Colon Carcinoma Metastatic in the Lung (tissue), 2 donors: ENCODE data around the genes SMURF1, KPNA7, CPSF4 and GJC3.

DNA sequence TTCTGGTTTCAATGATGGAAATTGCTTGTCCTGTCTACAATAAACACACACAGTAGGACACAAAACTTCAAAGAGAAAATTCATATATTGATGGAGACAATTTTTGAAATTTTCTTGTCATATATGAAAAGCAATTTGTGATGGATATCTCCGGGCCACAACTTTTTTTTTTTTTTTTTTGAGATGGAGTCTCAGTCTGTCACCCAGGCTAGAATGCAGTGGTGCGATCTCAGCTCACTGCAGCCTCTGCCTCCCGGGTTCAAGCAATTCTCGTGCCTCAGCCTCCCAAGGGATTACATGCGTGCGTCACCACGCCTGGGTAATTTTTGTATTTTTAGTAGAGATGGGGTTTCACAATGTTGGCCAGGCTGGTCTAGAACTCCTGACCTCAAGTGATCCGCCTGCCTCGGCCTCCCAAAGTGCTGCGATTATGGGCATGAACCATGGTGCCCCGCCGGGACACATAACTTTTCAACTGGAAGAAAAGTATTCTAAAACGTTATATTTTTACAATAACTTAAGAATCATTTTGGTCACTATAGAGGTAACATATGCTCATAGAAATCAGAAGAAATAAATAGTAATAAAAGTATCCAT lies 40.1 kb downstream of the SMURF1 start:
- PRO-cap, 2 experiments: no peak in any of the 2 experiments

DNA sequence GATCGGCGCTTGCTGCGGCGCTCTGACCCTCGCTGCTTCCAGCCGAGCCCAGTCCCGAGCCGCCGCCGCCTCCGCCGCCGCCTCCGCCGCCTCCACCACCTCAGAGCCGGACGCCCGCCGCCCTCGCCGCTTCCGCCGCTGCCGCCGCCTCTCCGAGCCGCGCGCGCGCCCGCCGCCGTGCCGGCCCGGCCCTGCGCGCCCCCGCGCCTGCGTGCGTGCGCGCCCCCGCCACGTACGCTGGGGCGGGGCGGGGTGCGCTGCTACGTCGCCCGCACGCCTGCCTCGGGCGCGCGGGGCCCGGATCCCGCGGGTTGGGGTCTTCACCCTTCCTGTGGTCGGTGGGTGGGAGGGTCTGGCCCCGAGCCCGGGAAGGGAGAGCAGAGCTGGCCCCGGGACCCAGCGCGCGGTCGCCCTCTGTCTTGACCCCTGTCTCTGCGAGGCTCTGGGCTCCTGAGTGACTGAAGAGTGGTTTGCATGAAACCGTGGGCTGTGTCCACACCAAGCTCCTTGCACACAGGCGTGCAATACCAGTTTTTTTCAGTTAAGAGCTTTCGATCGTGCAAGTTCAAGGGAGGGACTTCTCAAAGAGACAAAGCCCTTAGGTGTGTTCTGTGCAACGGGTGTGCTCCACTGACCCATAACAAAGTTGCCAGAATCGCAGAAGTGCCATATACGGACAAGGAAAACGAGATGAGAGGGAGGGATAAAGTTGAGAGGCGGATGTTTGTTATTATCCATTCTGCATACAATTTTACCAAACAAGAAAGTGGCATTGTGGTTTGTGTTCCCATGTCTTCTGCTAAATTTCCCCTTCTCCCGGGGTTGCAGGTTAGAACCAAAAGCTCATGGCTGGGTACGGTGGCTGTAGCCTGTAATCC lies at the start of gene SMURF1:
TSS of gene SMURF1 (minus strand) at position 151 of the 878 bp plus-strand sequence.
- PRO-cap, 2 experiments: peak in 2 of 2 experiments; most common plus-strand start position 235 of the sequence (in 2); most common minus-strand start position 125 of the sequence (in 1)

- PRO-cap, 2 experiments: no peak in any of the 2 experiments
These were observed at the start of gene KPNA7 for GRCh38 chr7:99208020-99208219. Gene KPNA7, minus strand, starts transcription at chr7:99208115.

DNA sequence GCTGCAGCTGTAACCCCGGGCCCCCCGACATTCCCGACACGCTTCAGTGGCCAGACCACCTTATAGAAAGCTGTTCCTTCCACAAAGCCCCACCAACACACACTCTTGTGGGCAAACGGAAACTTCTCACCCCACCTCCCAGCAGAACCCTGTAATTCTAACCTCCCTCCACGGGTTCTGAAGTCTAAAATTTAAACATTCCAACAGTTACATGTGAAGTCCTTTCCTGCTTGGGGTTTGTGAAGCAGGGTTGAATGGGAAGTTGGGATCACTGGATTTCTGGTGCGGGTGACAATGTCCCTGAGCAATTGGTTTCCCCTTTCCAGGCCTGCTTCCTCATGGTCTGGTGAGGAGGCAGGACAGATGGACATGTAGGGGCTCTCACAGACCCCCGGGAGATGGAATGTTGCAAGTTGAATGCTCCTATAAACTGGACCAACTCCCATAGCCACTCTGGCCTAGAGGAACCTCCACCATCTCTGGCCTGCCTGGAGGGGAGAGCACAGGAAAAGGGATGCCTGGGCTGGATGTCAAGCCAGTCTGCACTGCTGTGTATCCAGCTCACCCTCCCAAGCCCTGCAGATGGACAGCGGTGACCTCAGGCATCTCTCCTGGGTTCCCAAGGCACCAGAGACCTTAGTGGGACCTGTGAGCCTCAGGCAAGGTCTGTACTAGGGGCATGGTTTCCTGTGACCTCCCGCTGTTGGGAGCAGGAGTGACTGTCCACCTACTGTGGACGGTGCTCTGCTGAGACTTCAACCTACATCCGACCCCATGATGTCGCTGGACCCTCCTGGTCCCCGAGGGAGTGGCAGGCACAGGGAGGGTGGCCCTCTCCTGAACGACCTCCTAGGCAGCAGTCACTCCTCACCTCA lies 11.3 kb downstream of the PDAP1 start:
- PRO-cap, 2 experiments: no peak in any of the 2 experiments

- PRO-cap, 2 experiments: no peak in any of the 2 experiments
These were observed 10.0 kb downstream of the PDAP1 start for GRCh38 chr7:99398439-99398836.

- PRO-cap, 2 experiments: peak in 1 of 2 experiments; most common plus-strand start chr7:99408074 (in 1); most common minus-strand start chr7:99408091 (in 1)
These were observed 561 bp downstream of the PDAP1 start for GRCh38 chr7:99407693-99408378.

DNA sequence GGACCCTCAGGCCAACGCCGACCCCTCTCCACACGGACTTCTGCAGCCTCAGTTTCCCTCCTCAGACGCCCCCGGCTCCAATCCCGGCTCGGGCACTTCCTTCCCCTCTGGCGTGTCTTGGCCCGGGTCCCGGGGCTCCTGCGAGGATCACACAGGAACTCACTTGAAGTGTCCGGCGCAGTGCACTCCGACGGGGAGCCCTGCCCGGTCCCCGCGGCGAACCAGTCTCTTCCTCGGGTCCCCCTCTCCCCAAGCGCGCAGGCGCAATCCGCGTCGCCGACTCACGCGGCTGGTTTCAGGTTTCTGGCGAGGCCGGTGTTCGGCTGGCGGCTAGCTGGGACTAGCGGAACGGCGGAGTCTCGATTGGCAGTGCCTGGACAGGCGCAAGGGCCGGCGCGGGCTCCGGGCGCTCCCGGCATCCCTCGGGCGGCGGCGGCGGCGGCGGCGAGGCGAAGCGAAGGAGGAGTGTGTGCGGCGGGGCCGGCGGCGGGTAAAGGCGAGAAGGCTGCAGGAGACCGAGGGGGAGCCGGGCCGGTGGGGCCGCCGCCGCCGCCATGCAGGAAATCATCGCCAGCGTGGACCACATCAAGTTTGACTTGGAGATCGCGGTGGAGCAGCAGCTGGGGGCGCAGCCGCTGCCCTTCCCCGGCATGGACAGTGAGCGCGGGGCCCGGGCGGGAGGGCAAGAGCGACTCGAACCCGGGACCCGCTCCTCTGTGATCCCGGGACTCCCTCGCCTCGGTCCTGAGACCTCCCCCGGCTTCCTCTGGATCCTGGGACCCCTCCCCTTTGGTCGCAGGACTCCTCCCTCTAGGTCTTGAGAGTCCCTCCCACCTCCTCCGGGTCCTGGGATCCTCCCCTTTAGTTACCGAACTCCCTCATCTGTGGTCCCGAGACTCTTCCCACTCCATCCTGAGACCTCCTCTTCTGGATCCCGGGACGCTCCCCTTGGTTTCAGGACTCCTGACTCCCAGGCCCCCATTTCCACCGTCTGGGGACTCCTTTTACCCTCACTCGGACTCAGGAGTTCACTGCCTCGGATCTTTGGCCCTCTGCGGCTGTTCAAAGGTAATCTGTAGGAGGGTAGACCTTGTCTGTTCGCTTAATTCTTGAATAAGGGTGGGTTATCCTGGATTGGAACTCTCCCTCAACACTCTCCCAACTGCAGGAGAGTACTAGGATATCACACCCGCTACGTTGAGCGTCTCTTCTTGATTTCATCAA lies at the start of gene CPSF4:
TSS of gene CPSF4 (plus strand) at position 415 of the 1,224 bp plus-strand sequence.
- PRO-cap, 2 experiments: peak in 2 of 2 experiments; most common plus-strand start position 425 of the sequence (in 1); most common minus-strand start position 251 of the sequence (in 1)

DNA sequence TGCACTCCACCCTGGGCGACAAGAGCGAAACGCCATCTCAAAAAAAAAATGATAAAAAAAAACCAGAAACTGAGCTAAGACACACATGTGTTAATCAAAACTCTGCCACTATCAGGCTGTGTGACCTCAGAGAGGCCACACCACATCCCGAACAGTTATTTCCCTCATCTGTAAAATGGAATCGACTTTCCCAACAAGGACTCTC lies 844 bp downstream of the ATP5MF start:
- PRO-cap, 2 experiments: no peak in any of the 2 experiments

- PRO-cap, 2 experiments: no peak in any of the 2 experiments
These were observed 3.3 kb upstream of the ZNF789 start for GRCh38 chr7:99469233-99469927.

GRCh38 chr7:99473151-99473782 lies 577 bp downstream of the ZNF789 start:
- PRO-cap, 2 experiments: peak in 1 of 2 experiments; most common plus-strand start chr7:99473570 (in 1); most common minus-strand start chr7:99473420 (in 1)

- PRO-cap, 2 experiments: no peak in any of the 2 experiments
These were observed 9.2 kb downstream of the ZNF394 start for GRCh38 chr7:99490592-99491634.

- PRO-cap, 2 experiments: no peak in any of the 2 experiments
These were observed 3.0 kb upstream of the FAM200A start for GRCh38 chr7:99554802-99555475.

DNA sequence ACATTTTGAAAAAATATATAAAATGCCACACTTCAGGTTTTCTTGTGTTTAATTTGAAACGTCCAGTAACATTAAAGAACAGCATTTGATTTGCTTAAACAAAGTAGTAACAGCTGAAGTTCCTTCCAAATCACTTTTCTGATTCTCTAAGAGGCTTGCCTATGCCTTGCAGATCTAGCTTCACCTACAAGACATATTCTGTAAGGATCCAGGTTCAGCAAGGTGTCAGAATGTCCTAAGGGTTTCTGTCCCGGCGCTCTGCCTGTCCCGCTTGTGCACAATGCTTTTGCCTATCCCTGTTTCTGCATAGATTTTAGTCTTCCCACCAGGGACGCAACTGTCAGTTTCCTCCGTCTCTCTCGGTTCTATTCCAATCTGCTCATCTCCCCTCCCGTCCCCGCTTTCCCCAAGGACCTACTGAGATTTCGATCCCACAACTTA lies 704 bp upstream of the ZNF655 start:
- PRO-cap, 2 experiments: no peak in any of the 2 experiments

DNA sequence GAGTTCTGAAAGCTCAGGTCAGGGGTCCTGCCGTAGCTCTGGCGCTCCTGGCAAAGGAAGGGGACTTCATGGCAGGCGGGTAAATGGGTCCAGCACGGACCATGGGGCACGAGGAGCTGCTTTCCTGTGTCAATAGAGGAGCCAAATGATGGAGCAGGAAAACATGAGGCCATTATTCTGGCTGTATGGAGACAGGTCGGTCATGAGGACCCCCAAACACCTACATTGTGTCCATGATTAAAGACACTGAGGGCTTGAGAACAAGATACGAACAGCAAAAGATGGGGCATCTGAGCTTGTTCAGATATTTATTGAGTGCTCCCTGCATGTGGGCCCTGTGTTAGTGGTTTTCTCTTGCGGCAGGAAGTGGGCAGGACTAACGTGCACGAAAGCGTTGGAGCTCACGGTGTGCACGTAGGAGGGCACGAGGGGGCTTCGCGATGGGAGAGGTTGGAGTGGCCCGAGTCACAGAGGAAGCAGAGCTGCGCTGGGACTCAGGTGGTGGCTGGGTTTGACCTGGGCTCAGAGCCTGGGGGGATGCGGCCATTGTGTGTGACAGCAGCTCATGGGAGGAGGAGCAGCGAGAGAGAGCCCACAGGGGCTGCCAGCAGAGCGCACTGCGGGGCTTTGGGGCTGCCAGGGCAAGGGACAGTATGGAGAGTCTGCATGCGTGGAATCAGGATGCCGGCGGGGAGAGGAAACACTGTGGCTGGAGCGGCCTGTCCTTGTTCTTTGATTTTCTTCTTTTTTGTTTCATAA lies 7.6 kb downstream of the ZSCAN25 start:
- PRO-cap, 2 experiments: peak in 1 of 2 experiments; most common plus-strand start position 479 of the sequence (in 1)

- PRO-cap, 2 experiments: no peak in any of the 2 experiments
These were observed 19.4 kb upstream of the CYP3A5 start for GRCh38 chr7:99699141-99699692.

GRCh38 chr7:99699848-99700350 lies 20.1 kb upstream of the CYP3A5 start:
- PRO-cap, 2 experiments: peak in 1 of 2 experiments; most common minus-strand start chr7:99700134 (in 1)

- PRO-cap, 2 experiments: no peak in any of the 2 experiments
These were observed 3.3 kb downstream of the CYP3A4 start for GRCh38 chr7:99780464-99781380.

- PRO-cap, 2 experiments: no peak in any of the 2 experiments
These were observed 11.0 kb upstream of the CYP3A4 start for GRCh38 chr7:99794541-99795822.

GRCh38 chr7:99908473-99908920 lies 10.8 kb downstream of the TRIM4 start:
- PRO-cap, 2 experiments: no peak in any of the 2 experiments

DNA sequence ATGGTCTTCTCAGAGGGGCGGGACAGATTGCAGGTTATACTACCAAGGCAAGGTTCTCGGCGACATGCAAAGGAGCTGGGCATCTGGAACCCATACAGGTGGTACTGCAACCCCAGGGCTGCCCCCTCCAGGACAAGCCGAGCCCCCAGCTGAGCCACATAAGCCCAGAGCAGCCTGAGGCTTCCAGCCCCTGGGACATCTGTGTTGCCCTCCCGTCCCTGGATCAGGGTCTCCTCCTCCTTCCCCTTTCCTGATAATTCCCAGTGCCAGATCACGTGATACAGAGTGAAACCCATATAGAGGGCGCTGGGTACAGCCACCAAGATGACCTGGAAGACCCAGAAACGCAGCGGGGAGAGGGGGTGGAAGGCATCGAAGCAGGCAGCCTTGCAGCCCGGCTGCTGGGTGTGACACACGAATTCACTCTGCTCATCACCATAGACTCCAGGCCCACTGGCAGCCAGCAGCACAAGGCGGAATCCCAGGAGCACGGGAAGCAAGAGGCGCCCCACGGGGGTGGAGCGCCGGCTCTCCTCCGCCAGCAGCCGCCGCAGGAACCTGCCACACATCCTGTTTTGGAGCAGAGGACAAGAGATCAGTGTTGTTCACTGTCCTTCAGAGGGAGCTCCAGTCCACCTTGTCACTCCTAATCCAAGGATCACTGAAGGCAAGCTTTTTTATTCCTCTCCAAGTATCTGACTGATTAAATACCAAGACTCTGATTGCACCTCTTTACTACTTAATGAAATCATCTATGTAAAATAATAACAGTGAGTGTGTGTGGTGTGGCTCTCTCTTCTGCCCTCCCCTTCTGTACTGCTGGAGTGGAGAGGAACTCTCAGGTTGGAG lies at the start of gene GJC3:
TSS of gene GJC3 (minus strand) at position 569 of the 849 bp plus-strand sequence.
- PRO-cap, 2 experiments: peak in 2 of 2 experiments; most common minus-strand start position 550 of the sequence (in 1)